ENCODE results near the genes SCGB1C1 and TMEM80.

DNA sequence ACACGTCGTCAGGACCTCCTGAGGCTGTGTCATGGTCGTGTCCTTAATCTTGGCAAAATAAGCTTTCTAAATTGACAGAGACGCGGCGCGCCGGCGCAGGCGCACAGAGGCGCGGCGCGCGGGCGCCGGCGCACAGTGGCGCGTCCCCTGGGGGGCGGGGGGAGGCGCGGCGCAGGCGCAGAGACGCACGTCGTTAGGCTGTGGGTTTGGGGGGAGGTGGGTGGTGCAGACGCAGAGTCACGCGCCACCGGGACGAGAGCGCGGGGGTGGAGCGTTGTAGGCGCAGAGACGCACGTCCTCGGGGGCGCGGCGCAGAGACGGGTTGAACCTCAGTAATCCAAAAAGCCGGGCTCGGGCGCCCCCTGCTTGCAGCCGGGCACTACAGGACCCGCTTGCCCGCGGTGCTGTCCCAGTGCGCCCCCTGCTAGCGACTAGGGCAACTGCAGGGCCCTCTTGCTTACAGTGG is 3.5 kb upstream of the SCGB1C1 start:
- PRO-cap, 8 experiments: no peak in any of the 8 experiments

DNA sequence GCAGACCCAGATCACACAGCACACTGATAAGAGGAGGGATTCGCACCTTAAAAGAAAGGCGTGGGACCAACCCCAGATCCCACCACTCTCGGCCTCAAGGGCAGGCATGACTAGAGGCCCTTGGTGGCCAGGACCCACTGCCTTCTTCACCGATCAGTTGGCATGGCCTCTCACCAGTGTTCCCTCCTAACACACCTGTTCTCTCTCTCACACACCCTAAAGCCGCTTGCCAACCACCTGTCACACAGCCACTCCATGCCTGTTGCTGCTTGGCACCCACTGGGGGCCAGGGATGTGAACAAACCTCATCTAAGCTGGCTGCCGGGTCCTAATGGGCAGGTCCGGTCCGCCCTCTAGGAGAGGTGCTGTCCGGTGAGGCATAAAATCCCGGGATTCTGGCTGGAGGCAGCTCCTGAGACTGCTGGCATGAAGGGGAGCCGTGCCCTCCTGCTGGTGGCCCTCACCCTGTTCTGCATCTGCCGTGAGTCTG is at the start of gene SCGB1C1:
TSS of gene SCGB1C1 (plus strand) at position 405 of the 490 bp plus-strand sequence.
- PRO-cap, 8 experiments: no peak in any of the 8 experiments

DNA sequence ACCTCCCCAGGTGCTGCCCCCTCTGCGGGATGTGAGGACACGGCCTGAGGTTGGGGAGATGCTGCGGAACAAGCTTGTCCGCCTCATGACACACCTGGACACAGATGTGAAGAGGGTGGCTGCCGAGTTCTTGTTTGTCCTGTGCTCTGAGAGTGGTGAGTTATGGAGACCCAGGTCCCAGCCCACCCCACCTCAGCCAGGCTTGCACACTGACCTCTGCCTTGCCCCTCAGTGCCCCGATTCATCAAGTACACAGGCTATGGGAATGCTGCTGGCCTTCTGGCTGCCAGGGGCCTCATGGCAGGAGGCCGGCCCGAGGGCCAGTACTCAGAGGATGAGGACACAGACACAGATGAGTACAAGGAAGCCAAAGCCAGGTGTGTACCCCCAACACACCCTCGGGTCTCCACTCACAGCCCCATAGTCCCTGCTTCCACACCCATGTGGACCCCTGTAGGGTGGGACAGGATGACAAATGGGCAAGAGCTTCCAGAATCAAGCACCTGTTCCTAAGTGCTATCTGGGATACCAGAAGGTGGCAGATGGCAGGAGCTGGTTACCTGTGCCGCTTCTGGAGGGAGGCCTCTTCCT is 5.2 kb downstream of the RIC8A start:
- PRO-cap, 8 experiments: peak in 3 of 8 experiments; most common plus-strand start position 107 of the sequence (in 3)

GRCh38 chr11:272199-272754 is 5.9 kb upstream of the NLRP6 start:
- PRO-cap, 8 experiments: no peak in any of the 8 experiments

DNA sequence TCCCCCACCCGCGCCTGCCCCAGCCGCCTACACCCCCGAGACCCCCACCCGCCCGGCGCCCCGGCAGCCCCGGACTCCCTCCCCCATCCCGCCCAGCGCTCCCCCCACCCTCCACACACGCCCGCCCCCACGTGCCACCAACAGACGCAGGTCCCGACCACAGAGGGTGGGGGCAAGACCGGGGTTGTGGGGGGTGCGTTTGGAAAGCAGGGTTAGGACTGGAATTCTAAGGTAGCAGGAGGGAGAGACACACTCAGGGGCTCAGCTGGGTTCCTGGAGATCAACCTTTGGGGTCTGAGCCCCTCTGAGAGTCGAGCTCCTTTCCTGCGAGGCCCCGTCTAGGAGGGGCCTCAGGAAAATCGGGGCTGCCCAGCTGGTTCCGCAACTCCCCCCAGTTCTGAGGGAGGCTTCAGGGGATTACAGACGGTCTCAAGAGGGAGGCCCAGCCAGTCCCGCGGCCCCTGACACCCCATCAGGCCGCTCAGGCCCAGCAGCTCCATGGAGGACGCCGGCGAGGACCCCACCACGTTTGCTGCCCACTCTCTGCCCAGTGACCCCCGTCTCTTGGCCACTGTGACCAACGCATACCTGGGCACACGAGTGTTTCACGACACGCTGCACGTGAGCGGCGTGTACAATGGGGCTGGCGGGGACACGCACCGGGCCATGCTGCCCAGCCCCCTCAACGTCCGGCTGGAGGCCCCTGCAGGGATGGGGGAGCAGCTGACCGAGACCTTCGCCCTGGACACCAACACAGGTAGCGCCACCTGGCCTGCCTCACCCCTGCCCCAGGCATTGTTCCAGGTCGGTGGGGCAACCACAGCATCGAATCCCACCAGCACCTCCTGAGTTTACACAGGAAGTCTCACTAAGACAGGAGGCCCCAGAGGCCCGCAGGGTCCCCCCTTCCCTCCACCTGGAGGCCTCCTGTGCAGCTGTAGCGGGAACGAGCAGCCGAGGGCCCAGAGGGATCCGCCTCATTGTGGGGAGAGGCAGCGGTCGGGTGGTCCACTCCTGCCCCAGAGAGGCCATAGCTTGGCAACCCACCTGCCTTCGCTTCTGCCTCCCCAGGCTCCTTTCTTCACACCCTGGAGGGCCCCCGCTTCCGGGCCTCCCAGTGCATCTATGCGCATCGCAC is 762 bp downstream of the PGGHG start:
- PRO-cap, 8 experiments: no peak in any of the 8 experiments

DNA sequence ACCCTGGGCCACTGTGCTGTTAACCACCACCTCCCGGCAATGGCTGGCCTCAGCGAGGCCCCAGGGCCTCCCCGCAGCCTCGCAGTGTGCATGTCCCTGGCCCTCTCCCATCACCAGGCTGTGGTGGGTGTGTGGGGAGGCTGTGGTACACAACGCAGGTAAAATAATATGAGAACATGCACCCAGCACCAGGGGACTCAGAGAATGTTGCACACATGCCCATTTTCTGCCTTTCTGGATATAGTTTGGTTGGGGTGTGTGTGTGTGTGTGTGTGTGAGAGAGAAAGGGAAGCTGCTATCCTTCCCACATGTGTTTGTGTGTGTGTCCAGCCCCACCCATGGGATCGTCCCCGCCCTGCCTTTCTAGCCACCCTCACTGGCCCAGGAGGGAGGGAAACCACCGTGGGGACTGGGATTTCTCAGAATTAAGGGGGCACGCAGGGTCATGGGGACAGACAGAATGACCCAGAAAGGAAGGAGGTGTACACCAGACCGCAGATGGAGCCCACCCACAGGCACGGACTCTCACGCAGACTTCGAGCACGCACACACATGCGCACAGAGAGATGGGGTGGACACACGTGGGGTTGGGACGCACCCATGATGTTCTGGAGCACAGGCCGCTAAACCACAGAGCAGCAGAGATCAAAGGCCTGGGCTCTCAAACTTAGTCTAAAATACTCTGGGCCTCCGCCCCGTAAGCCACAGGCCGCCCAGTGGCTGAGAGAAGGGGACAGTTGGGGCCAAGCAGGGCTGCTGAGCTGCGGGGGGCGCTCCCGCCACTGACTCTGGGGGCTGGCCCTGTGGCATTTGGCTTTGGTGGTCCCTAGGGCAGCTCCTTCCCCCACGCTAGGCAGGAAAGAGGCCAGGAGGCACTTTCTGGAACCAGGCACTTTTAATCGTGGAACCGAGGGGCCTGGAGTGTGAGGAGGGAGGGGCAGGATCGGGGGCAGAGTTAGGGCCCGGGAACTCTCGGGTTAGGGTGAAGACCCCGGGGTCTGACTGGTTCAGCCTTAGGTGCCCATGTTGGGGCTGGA is 1.7 kb downstream of the IFITM5 start:
- PRO-cap, 8 experiments: peak in 1 of 8 experiments; most common plus-strand start position 564 of the sequence (in 1)

GRCh38 chr11:309025-309844 is 1.6 kb downstream of the IFITM2 start:
- PRO-cap, 8 experiments: peak in 5 of 8 experiments; most common plus-strand start chr11:309481 (in 2); most common minus-strand start chr11:309435 (in 5)

DNA sequence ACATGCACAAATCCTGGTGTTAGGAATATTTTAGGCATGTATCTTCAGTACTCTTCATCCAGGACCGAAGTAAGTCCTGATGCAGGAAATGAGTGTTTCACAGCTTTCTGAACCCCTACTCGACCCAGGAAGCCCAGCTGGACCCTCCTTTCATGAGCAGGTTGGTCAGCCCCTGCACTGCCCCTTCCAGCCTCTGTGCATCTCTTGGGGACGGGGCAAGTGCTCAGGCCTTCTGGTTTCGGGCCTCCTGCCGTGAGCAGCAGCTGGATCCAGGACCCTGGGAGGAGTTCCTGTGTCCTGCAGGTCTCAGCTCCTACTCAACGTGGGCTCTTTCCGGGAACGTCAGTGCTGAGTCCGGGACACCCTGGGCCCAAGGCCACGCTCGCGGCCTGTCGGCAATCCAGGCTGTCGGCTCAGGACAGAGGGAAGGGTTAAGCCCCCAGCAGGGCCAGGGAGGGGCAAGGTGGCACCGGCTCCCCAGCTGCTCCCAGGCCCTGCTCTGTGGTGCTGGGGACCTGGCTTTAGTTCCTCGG is 2.5 kb downstream of the IFITM2 start:
- PRO-cap, 8 experiments: no peak in any of the 8 experiments

GRCh38 chr11:355582-356692 is 13.4 kb upstream of the B4GALNT4 start:
- PRO-cap, 8 experiments: peak in 8 of 8 experiments; most common plus-strand start chr11:356340 (in 1); most common minus-strand start chr11:356345 (in 8)

GRCh38 chr11:365206-365430 is 4.2 kb upstream of the B4GALNT4 start:
- PRO-cap, 8 experiments: no peak in any of the 8 experiments

DNA sequence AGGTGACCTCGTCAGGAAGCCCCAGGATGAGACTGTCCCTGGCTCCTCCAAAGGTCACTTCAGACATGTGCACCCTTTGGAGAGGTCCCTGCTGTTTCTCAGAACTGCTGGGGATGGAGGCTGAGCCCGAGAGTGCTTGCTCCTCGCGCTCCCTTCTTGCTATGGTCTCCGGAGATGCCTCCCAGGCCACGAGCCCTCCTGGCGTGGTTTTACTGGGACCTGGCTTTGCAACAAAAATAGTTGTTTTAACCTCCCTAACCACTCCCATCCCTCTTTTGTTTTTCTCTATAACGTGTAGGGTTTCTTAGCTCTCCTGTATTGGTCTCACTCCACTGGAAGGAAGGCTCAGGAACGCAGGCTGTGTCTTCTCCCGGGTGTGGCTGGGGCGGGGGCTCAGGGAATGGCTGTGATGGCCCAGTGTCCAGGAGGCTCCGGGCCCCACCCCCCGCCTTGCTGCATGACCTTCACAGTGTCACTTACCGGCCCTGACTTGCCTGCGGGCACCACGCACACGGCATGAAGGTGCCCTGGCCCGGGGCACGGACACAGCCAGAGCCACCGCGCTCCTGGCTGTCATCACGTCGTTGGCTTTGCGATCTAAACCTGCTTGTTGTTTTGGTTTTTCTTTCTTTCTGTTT is 5.6 kb downstream of the PTDSS2 start:
- PRO-cap, 8 experiments: no peak in any of the 8 experiments

DNA sequence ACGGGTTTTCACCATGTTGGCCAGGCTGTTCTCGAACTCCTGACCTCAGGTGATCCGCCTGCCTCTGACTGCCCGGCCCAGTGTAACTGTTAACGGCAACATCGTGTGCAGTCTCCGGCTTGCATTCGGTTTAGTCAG is 1.1 kb downstream of the RNH1 start:
- PRO-cap, 8 experiments: no peak in any of the 8 experiments

- PRO-cap, 8 experiments: no peak in any of the 8 experiments
Observed at GRCh38 chr11:564229-564747, 3.5 kb downstream of the RASSF7 start.

DNA sequence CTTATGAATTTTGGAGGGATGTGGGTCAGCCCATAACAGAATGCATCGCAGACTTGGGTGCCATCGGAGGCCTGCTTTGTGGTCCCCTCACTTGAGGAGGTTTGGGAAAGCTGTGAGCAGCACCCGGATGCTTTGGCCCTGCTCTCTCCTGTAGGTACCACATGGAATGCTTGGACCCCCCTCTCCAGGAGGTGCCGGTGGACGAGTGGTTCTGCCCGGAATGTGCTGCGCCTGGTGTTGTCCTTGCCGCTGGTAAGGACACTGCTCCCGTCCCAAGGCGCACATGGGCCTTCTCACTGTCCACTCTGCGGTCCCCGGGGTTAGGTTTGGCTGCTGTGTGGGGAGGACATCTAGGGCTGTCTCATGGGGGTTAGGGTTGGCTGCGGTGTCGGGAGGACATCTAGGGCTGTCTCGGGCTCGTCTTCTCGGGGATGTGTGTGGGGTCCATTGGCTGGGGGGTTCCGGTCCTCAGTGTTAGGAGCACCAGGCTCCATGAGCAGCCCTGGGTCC is 18.9 kb downstream of the IRF7 start:
- PRO-cap, 8 experiments: no peak in any of the 8 experiments

DNA sequence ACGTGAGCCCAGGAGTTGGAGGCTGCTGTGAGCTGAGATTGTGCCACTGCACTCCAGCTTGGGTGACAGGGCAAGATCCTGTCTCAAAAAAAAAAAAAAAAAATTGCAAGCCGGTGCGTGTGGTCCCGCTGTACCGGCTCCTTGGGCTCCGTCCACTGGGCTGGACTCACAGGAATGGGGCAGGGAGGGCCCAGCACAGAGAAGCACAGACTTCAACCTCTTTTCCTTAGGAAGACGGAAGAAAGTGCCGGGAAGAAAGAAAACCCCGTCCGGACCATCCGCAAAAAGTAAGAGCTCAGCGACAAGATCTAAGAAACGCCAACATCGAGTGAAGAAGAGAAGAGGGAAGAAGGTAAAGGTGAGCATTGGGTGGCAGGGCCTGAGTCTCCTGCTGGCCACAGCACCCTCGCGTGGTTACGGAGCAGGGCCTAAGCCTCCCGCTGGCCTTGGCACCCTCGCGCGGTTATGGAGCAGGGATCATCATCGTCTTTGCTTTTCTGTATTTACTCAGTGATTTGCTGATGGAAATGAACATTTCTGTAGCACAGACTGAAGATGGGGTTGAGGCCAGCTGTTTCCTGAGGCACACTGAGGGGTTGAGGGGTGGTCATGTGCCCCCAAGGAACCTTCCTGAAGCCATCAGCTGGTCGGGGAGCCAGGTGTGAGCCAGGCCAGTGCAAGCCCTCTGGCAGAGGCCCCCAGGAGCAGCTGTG is 14.2 kb downstream of the IRF7 start:
- PRO-cap, 8 experiments: no peak in any of the 8 experiments

DNA sequence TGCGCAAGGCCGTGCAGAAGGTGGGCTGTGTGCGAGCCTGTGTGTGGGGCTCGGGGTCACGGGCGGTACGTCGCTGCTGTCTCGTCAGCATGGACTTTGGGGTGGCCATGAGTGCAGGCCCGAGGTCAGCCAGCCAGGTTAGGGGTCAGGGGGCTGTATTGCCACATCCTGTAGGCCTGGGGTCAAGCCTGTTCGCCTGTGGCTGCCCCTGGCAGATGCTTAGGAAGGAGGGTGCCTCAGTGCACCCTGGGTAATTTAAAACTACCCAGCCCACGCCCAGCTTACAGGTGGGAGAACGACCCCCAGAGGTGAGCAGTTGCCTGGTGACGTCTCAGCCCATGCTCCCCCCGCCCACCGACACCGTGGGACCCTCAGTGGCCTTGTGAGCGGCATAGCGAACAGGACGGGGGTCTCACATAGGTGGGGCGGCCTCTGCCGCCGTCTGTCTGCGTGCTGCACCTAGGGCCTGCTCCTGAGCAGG is 4.6 kb downstream of the IRF7 start:
- PRO-cap, 8 experiments: peak in 4 of 8 experiments; most common plus-strand start position 169 of the sequence (in 1); most common minus-strand start position 137 of the sequence (in 3)

GRCh38 chr11:625952-626455 is 977 bp downstream of the SCT start:
- PRO-cap, 8 experiments: no peak in any of the 8 experiments

- PRO-cap, 8 experiments: peak in 1 of 8 experiments; most common plus-strand start chr11:693289 (in 1)
Observed at GRCh38 chr11:693202-694064, 1.6 kb downstream of the DEAF1 start.

- PRO-cap, 8 experiments: peak in 8 of 8 experiments; most common minus-strand start chr11:695047 (in 4)
Observed at GRCh38 chr11:694190-695129, 562 bp downstream of the DEAF1 start.

DNA sequence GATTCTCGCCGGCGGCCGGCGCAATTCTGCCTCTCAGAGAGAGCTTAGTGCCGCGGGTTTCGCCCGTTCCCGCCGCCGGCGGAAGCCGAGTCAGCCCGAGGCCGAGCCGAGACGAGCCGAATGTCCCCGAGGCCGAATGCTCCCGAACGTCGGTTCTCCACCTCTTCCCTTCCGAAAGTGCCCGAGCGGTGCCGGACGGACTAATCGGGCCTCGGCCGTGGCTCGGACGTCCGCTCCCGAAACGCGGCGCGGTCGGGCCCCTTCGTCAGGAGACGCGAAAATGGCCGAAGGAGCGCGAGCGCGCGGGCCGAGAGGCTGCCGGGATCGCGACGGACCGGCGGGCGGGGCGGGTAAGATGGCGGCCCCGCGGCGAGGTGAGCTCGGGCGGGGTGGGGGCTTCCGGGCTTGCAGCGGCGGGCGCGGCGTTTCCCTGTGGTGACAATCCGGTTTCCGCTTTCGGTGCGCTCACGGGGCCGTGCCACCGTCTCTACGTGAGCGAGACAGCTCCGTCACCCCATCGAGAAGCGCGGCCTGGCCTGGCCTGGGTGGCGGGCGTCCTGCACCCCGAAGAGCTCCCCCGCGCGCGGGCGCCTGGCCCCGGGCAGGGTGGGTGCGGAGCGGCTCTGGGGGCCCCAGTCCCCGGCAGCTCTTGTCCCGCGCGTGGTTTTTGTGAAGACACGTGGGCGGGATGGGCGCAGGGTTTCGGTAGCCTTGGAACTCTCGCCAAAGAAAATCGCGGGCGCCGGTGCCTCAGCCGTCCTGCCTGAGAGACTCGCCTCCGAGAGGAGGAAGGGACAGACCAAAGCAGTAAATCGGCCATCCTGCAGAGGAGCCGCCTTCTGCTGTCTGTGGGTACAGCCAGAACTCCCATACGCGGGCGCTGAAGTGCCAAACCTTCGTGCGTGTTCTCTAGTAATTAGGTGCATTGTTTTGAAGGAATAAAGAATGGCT is at the start of gene TMEM80:
TSS of gene TMEM80 (plus strand) at position 344 of the 951 bp plus-strand sequence.
- PRO-cap, 8 experiments: peak in 8 of 8 experiments; most common plus-strand start position 520 of the sequence (in 3); most common minus-strand start position 281 of the sequence (in 3)